Vein endothelial cell (primary cell): ENCODE measurements around the genes SLFN12L, GAS2L2 and CCL5.

- CAGE, long polyA plus RNA = no peak
Measured at GRCh38 chr17:32822202-32822988, 54.5 kb downstream of the MYO1D start.

GRCh38 chr17:32874293-32874747 lies 2.6 kb downstream of the MYO1D start:
- CAGE, long polyA plus RNA = no peak

- CAGE, long polyA plus RNA = no peak
Measured at GRCh38 chr17:34134452-34134651, 120.7 kb upstream of the CCL2 start.

DNA sequence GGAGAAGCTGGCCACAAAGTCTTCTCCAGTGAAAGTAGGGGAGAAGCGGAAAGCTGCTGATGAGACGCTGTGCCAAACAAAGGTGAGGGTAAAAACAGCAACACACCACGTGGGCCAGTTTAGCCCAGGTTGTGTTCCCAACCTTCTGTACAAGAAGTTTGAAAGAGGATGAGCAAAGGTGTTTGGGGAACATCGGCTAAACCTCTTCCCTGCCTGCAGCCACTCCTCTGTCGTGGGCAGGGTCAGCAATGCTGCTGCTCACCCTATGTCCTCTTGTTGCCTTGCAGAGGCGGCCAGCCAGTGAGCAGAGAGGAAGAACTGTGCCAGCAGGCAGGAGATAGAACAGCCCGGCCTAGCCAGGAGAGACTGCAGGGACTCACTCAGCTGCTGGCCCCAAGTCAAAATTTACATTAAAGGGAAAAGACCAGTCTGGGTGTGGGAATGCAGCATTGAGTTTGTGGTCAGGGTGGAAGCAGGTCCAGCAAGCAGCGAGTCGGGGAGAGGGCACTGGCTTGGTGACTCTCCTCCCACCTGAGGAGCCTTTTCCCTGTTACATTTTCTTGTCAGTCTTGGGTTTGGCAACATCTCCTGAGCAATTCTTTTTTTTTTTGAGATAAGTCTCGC lies 22.5 kb downstream of the LIG3 start:
- CAGE, long polyA plus RNA = no peak

GRCh38 chr17:35017246-35017950 lies 37.1 kb downstream of the LIG3 start:
- CAGE, long polyA plus RNA = no peak

DNA sequence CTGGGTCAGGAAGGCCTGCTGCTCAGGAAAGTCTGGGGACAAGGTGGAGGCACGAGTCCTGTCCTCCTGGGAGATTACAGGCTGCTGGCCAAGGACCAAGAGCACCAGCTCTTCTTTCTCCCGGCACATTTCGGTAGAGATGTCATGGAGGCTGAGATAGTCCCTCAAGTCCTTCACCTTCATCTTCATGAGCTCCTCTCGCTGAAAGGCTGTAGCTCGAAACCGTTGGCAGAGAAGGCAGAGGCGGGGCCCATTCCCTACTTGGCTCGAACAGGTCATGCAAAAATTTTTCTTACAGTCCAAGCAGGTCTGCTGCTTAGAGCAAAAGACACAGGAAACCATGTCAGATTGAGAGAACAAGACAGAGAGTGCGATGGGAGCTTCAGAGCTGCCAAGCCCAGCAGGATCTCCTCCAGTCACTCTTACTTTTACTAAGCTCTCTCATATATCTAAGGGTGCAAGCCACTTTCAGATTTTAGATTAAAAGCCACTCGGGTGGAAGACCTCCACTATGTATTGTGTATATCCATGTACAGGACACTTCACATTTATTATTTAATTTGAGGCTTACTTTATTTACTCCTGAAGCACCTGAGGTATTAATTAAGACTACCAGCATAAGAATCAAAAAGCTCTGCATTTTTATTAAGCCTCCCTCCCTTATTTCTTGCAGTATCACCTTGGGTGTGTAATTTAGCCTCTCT lies 41.3 kb downstream of the LIG3 start:
- CAGE, long polyA plus RNA = no peak

DNA sequence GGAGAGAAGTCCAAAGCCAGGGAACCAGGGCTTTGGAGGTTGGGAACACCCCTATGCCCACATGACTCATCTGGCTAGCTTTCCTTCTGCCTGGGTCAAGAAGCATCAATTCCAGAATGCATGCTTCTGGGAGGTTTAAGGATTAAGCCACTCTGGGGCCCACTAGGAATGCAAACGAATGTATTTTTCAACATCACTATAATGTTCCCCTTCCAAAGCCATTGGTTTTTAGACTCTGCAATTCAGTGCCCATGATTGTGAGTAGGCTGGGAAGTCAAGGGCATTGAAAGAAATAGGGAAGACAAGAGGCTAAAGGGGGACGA lies 8.2 kb downstream of the FNDC8 start:
- CAGE, long polyA plus RNA = no peak

- CAGE, long polyA plus RNA = no peak
Measured at GRCh38 chr17:35132096-35132444, 10.0 kb downstream of the NLE1 start.

DNA sequence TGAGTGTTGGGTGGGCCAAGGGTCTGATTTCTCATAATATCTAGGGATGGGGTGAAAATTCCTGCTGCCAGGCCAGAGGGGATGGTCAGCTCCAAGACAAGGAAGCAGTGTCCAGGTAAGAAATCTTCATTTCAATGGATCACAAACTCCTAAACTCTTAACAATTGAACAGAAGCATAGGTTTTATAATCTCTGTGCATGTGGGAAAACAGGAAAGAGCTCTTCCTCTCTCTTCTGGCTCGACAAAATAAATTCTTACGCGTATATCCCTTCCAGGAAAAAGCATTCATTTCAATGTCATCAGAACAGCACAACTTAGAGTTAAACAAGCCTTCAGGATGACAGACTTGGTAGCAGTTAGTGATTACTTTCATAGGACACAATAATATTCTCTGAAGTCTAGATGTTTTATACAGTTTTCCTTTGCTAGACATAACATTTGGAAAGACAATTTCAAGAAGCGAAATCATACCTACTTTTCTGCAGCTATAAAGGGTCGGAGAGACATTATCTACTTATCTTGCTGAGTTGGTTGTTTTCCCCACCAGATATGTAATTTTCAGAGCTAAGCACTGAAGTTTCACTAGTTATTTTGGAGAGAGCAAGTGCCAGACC lies 19.3 kb upstream of the SLC35G3 start:
- CAGE, long polyA plus RNA = no peak

- CAGE, long polyA plus RNA = no peak
Measured at GRCh38 chr17:35278305-35278964, 35.6 kb downstream of the SLFN5 start.

DNA sequence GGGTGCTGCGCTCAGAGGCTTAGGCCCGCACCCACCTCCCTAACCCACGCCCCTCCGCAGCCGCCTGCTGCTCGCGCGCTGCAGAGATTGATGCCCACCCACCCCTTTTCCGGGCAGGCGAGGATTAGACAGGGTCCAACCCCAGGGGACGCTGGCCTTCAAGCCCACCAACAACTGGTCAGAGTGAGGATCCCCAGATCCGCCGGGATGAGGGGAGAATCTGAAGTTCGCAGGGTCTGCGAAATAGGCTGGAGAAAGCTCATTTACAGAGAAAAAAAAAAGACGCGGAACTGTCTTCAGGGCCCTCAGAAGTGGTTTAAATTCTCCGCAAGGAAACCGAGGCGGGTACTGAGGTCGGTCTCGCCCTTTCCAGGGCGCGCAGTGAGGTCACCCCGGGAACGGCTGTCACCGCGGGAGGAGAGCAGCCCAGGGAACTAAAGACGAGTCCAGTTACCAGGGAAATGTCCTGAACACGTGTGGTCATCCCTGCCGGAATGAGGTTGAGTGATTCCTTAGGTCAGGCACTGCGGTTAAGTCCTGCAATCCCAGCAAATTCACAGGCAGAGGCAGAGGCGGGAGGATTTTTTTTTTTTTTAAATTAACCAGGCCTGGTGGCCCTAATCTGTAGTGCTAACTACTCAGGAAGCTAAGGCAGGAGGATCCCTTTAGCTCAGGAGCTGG lies 27.7 kb downstream of the SLFN11 start:
- CAGE, long polyA plus RNA = no peak

- CAGE, long polyA plus RNA = no peak
Measured at GRCh38 chr17:35470094-35470645, 21.6 kb upstream of the SLFN13 start.

GRCh38 chr17:35531242-35531522 lies 6.3 kb downstream of the SLFN12L start:
- CAGE, long polyA plus RNA = no peak

- CAGE, long polyA plus RNA = no peak
Measured at GRCh38 chr17:35537525-35537936, at the start of gene SLFN12L. Gene SLFN12L (minus strand): TSS chr17:35537678.

DNA sequence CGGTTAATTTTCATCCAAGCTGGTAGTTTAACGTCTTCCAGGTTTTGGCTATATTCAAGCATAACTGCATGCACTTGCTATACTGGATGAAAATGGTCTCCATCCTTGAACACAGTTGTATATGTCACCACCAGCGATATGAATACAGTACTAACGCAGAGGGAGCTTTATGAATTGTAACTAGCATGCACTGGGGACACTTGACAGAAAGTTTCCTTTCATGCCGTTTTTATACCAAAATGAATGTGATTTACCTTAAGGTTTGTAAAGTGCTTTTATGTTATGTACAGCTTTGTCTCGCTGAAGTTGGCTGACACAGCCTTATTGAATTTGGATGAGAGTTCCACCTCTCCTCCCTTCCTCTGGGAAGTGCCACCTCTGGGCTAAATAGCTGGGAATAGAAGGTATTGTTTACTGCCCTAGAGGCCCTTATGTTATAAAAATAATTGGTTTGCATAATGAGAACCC lies 798 bp upstream of the PEX12 start:
- CAGE, long polyA plus RNA = no peak

GRCh38 chr17:35752457-35753417 lies at the start of gene GAS2L2:
Gene GAS2L2 (minus strand): TSS chr17:35753239.
- CAGE, long polyA plus RNA = no peak

DNA sequence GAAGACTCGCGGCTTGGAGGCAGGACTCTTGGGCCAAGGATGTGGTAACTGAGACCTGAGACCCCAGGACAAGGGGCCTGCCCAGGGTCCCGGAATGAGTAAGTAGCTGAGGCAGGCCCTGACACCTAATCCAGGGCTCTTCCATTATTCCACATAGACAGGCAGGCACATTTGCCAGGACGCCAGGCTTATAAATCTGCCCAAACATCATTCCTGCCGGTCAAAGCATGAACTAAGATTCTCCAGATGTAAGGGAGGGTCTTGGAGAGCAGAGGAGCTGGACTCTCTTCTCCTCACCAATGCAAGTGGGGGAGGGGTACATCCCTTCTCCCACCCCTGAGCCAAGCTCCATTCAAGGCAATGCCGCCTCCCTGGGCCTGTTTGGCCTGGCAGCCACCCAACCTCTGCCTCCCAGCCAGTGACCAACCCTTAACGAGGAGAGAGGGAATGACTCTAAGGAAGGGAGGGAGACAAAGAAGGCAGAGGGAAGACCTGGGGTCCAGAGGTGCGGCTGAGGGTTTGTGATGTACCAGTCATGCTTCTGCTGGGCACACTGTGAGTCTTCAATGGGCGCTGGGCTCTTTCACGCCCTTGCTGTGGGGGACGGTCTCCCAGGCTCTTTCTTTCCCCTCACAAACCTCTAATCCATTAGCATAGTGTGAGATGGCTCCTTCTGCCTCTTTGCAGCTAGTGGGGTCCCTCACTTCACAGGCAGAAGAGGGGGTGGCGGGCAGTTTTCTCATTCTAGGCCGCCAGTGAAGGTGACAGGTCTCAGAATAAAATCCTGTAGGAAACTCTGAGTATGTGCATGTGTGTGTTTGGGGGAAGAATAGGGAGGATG lies 13.9 kb downstream of the C17orf50 start:
- CAGE, long polyA plus RNA = no peak

DNA sequence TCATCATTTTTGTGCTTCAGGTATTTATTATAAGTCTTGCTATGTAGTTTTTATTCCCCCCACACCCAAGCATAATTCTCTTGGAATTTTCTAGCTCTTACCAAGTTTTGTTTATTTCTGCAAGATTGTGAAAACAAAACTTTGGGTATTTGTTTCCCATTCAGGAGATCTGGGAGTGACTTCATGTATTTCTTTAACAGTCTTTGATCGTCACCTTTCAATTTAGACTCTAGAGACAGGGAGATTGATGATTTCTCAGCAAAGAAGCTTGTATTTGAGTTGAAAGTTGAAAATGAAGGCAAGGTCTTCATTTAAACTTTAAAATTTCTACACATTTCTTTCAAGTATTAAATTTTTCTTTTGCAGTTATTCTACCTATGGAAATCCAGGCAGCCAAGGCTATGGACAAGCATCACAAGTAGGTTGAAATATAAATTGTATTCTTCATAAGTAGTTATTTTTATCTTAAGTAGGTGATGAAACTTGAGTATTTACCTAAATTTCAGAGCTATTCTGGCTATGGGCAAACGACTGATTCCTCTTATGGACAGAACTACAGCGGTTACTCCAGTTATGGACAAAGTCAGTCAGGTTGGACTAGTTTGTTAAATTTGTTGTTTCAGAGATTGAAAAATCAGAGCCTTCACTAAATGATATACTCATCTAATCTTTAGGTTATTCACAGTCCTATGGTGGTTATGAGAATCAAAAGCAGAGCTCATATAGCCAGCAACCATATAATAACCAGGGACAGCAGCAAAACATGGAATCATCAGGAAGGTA lies 10.6 kb downstream of the TAF15 start:
- CAGE, long polyA plus RNA = no peak

DNA sequence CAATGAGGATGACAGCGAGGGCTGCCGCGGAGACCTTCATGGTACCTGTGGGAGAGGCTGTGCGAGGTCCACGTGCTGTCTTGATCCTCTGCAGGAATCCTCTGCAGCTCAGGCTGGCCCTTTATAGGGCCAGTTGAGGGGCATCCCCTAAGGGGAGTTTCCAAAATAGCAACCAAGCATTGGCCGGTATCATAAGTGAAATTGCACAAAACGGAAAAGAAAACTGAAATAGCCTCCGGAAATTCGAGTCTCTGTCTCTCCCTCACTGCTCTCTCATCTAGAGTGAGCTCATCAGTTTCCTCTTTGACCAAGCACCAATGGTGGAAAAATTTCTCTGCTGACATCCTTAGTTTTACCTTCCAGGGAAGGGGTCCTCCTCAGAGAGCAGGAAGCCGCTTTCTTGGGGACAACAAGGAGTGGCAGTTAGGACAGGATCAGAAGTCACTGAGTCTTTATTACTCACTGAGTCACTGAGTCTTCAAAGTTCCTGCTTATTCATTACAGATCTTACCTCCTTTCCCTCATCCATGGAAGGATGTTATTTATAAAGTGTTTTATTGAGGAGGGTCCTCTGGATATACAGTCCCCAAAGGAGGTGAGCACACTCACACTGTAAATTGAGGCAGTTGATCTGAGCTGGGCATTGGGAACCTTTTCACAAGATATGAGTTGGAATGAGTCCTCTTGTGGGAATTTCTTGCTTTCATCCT lies at the start of gene CCL5:
CCL5 (minus strand) TSS at position 95 of the 710 bp plus-strand sequence.
- CAGE, long polyA plus RNA = no peak

GRCh38 chr17:35947095-35947610 lies 3.6 kb upstream of the LYZL6 start:
- CAGE, long polyA plus RNA = no peak